GM12892 (cell line): ENCODE measurements around the genes ITGAD, TGFB1I1 and TP53TG3E.

DNA sequence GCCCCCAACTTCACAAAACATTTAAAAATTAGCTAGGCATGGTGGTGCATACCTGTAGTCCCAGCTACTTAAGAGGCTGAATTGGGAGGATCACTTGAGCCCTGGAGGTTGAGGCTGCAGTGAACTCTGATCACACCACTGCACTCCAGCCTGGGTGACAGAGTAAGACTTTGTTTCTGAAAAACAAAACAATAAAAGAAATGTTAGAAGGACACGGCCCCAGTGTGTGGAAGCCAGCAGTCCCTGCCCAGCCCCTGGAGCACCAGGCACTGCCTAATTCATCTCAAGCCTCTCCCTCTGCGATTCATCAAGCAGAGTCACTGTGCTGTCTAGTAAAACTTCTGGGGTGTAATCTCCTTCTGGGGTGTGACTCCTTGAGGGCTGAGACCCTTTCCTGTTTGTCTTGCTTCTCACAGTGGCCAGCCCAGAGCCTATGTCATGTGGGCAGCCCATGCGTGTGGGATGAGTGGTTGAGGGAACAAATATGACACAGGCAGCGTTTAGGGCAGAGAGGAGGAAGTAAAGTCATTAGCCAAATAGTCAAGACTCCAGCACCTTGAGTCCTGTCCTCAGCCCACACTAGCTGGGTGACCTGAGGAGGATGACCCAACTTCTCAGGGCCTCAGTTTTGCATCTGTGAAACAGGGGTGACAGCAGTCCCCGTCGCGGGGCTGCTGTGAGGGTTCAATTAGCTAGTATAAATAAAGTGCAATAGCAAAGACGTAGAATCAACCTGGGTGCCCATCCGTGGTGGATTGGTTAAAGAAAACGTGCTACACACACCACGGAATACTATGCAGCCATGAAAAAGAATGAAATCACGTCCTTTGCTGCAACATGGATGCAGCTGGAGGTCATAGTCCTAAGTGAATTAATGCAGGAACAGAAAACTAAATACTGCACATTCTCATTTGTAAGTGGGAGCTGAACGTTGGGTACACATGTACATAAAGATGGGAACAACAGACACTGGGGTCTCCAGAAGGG lies 4.7 kb upstream of the ITGAX start:
- RRBS = no CpG with 5 or more reads among the region's 13 CpGs

DNA sequence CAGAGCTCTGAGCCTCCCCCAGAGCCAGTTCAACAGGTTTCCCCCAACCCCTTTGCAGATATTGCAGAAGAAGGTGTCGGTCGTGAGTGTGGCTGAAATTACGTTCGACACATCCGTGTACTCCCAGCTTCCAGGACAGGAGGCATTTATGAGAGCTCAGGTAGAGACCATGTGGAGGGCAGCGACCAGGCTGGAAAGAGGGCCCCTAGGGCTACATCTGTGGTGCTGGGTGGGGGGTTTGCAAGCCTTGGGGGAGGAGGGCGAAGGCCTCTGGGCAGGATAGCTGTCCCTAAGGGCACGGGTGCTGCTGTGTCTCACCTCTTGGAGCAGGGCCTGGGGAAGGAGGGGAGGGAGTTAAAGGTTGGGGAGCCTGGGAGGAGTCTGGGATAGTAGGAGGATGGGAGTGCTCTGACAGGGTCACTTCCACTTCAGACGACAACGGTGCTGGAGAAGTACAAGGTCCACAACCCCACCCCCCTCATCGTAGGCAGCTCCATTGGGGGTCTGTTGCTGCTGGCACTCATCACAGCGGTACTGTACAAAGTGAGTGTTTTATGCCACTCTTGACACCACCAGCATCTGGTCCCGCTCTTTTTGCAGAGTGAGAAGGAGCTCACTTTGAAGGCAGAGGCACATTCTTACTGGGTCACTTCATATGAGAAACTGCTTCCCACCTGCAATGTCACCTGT lies 12.5 kb upstream of the ITGAD start:
- RRBS = no CpG with 5 or more reads among the region's 13 CpGs

- RRBS = no CpG with 5 or more reads among the region's 6 CpGs
Observed at GRCh38 chr16:31393019-31393498, at the start of gene ITGAD. Gene ITGAD, plus strand, starts transcription at chr16:31393335.

DNA sequence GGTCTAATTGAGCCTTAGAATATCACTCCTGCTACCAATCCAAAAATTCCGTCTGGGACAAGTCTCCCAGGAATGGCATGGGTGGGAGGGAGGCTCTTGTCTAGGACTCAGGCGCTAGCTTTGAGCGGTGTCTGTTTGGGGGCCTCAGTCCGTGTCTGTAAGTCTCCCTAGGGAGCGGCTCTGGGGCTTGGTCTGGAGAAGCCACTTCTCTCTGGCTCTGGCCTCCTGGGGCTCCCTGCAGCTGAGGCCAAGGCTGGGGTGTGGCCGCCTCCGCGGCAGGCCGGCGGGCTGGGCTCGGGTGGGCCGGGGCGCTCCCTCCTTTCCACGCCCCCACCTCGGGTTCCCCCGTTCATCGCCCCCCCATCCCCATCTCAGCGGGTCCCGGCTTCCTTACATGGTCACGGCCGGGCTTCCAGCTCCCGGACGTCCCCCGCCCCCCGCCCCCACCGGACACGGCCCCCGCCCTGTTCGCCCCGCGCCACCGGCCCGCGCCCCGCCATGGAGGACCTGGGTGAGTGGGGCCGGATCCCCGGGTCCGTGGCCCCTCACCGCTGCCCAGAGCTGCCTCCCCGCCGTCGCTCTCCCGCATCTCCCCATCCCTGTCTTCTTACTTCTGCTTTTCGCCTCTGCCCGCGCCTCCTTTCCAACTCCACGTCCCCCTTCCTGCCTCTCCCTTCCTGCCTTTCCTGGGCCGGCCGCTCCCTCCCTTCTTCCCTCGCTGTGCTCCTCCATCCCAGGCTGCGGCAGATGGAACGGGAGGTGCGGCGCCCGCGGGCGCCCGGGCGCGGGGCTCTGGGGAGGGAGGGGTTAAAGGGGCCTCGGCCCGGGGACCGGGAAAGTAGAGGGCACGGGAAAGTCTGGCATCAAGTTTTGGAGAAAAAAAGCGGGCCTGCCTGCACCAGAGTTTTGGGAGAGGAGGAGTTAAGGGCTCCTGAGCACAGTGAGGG lies at the start of gene TGFB1I1:
Gene TGFB1I1 (plus strand): TSS at position 462 of the 947 bp plus-strand sequence.
- RRBS = 15% methylated on average over 19 of the region's 65 CpGs

GRCh38 chr16:31475902-31477031 lies 4.3 kb downstream of the TGFB1I1 start:
- RRBS = 8% methylated on average over 6 of the region's 83 CpGs

DNA sequence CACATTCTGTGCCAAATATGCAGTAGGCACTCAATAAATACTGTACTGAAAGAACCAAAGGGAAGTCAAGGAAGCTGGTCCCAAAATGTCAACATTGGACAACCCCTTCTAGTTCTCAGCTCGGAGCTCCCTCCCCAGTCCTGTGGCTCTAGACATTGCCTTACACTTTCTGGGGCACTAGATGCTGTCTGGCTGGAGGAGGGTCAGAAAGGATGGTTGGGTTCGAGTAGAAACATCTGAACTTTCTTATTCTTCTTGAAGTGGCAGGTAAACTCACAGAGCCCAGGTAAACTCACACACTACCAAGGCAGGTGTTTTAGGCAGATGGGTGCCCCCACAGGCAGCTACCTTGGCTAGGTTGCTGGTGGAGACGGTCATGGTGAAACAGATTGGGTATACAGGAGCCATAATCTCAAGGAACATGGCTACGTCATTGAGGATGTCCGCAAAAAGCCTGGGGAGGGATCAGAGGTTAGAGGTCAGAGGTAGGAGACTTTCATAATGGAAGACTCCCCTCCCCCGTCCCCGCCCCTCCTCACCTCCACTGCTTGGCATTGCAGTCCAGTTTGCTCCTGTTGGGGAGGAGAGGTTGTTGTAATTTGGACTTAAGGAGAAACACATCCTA lies 9.1 kb downstream of the RUSF1 start:
- RRBS = no CpG with 5 or more reads among the region's 7 CpGs

DNA sequence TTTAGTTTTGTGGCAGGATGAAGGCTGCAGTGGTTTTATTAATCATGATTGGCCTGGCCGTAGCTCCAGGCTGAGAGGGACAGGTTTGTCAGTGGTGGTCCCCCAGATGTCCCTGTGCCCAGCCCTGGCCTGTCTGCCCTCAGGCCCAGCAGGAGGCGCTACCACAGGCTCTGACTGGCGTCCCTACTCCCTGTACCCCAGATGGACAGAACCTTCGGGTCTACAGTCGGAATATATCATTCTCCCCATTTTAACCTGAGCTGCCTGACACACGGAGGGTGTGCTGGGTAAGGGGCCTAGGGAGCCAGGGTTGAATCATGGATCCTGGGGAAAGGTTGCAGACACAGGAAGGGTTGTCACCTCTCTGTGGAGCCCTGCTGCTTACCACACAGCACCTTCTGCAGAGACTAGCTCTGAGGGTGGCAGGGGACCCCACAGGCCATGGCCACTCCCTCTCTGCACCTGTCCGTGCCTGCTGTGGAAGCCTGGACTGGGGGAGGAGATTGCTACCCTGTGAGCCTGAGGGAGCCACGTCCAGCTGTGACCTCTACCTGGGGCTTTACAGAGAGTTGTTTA lies 1.7 kb upstream of the KRBOX5 start:
- RRBS = no CpG with 5 or more reads among the region's 8 CpGs

DNA sequence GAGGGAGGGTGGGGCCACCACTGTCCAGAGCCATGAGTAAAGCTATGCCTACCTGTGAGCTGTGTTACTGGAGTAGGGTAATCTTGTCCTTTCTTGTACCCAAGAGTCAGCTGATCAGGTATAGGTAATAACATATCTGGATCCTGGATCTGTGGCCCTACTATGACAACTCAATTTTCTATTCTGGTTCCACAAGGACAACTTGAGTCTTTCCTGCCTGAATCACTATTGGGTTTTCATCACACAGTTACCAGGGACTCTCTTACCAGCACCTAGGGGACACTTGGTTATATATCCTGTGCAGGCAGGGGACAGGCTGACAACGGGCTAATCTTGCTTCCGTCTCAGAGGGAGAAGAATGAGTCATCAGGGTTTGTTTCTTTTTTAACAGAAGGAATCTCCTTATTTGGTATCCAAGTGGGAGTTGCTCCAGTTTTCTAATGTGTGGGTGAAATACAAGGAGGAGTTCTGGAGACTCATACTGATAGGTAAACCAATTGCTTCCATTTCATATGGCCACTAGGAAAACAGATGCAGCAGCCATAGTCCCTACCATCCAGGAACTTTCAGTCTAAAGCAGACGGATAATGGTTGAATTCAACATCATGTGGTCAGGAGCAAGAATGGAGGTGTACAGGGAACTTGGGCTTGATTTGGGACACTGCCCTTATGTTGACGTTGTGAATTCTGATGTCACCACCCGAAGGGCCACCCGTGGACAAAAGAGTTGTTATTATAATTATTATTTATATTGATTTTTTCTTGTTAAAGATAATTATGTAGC lies 6.9 kb downstream of the ZNF267 start:
- RRBS = no CpG with 5 or more reads among the region's 6 CpGs

DNA sequence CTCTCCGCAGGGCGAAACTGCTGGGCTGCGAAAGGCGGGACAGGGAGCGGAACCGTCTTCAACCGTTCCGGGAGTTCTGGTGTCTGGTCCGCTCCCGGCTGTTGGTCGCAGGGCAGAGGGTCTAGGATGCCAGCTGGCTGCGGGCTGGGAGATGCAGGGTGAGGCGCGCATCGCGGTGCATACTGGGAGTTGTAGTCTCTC lies 138 bp downstream of the TP53TG3 start:
- RRBS = no CpG with 5 or more reads among the region's 16 CpGs

DNA sequence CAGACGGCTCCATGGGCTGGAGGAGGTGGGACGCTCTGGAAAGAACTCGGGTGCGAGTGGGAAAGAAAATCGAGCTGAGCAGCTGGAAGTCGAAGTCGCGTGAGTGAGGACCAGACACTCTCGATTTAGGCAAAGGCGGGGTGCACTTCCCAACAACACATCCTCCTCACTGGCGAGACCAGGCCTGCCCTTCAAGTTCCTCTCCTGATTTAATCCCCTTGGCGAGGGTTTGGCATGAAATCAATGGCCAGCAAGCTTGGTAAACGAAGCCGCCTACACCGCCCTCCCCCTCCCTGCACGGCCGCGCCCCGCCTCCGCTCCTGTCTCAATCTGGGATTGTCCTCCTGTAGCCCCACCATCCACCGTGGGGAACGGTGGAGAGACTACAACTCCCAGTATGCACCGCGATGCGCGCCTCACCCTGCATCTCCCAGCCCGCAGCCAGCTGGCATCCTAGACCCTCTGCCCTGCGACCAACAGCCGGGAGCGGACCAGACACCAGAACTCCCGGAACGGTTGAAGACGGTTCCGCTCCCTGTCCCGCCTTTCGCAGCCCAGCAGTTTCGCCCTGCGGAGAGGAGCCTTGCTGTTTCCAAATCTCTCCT lies at the start of gene TP53TG3E:
Gene TP53TG3E (plus strand): TSS at position 340 of the 605 bp plus-strand sequence.
- RRBS = no CpG with 5 or more reads among the region's 38 CpGs

- RRBS = no CpG with 5 or more reads among the region's 16 CpGs
Observed at GRCh38 chr16:35142985-35143340, 1683.6 kb downstream of the TP53TG3F start.

GRCh38 chr16:35207423-35207715 lies 1748.0 kb downstream of the TP53TG3F start:
- RRBS = no CpG with 5 or more reads among the region's 17 CpGs

GRCh38 chr16:46427034-46427430 lies 194.1 kb downstream of the SHCBP1 start:
- RRBS = no CpG with 5 or more reads among the region's 16 CpGs

DNA sequence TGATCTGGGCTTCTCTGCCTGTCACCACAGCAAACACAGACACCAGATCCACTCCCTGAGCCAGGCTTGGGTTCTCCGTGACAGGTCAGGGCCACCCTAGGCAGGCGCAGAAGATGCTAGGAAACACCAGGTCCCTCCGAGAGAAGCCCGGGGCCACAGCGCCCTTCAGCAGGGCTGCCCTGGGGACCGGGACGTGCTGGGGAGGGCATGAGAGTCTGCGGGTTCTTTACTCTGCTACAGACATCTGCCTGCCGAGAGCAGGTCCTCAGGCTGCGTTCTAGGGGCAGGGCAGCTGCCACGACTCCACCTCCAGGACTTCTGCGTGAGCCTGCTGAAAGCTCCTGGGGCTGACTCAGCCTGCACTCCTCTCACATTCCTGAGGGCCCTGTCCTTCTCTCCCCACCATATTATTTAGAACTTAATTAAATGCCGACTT lies 11.5 kb downstream of the MYLK3 start:
- RRBS = 81% methylated on average over 2 of the region's 13 CpGs

DNA sequence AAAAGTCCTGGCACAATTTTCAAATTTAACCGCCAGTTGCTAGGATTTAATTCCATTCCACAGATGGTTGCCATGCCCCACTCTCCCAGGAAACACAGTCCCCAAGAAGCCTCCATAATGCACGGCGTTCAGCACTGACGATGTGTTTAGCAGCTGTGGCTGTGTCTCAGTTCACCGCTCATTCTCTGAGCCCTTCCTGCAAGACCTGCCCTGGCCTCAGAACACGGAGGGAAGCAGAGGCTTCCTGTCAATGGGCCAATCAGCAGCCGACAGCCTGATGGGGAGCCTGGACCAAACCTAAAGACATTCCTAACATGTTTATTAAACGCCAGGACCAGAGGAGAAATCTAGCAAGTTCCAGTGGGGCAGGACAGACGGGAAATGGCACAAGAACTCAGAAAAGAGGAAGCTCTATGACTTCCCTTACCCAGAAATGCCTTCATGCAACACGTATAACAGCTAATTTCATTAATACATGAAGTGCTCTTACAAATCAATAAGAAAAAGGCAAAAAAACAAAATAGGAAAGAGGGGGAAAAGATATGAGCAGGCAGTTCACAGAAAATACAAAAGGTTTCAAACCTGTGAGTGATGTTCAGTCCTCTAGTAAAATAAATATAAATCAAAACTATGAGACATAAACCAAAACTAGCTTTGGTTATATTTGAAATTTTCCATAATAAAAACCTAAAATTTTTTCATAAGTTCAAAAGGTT lies 4.7 kb downstream of the MYLK3 start:
- RRBS = no CpG with 5 or more reads among the region's 10 CpGs

GRCh38 chr16:46857635-46857894 lies 26.6 kb upstream of the C16orf87 start:
- RRBS = no CpG with 5 or more reads among the region's 4 CpGs

DNA sequence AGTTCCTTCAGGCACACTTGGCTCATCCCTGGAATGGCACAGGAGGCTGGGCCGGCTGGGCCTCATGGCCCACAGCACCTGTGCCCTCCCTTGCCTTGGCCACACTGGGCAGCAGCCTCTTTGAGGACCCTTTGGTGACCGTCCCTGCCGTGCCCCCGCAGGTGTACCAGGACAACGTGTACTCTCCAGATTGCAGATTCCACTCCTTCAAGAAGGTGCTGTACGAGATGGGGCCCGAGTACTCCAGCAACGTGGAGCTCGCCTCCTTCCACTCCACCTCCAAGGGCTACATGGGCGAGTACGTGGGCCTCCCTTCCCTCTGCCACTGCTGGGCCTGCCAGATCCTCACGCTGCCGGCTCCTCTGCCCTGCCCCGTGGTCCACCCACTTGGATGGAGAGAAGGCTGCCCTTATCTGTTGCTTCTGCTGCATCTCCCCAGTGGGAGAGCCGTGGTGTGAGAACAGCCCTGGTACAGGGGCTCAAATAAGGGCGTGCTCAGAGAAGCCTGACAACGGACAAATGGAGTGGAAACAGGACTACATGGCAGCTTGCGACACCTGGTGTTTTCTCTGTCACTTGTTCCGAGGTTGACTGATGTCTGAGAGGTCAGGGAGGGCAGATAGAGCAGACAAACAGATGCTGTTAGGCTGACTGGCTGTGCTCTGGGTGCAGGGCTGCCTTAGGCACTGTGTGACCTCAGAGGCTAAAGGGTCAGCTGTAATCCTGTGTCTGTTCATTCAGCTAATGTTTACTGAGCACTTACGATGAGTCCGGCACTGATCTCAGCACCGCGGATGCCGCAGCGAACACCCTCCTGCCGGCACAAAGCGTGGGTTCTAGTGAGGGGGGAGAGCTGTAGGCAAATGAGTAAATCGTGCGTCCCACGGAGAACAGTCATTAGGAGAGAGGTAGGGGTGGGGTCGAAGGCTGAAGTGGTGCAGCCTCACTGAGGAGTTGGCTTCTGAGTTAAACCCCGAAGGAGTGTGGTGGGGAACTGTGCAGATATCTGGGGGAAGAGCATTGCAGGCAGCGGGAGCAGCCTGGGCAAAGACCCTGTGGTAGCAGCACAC lies 34.6 kb downstream of the GPT2 start:
- RRBS = 2% methylated on average over 6 of the region's 33 CpGs

GRCh38 chr16:46928893-46929672 lies 44.4 kb downstream of the DNAJA2 start:
- RRBS = 76% methylated on average over 3 of the region's 29 CpGs

DNA sequence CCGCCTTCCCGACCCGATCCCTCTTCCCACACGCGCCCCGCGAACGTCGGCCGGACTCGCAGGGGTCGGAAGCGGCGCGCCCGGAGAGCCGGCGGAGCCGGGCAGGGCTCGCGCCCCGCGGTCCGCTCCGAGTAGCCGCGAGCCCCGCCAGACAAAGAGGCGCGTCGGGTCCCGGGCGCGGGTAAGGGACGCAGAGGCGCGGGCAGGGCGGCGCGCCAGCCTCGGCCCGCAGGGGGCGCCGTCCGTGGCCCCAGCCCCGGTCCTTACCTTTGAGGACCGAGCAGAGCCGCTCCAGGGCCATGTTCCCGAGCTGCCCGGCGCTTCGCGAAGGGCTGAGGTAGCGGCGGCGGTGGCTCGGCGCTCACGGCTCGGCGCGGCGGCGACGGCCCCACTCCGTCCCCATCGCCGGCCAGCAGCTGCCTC lies 422 bp downstream of the NETO2 start:
- RRBS = 1% methylated on average over 35 of the region's 68 CpGs

- RRBS = no CpG with 5 or more reads among the region's 1 CpG
Observed at GRCh38 chr16:47297098-47297628, 153.4 kb upstream of the NETO2 start.